ENCODE results near the gene PHF3.

GRCh38 chr6:63598552-63599143 lies 26.4 kb downstream of the PTP4A1 start:
- PRO-cap, result bidirectional peak, plus-strand start at chr6:63598729, minus-strand start at chr6:63598633

DNA sequence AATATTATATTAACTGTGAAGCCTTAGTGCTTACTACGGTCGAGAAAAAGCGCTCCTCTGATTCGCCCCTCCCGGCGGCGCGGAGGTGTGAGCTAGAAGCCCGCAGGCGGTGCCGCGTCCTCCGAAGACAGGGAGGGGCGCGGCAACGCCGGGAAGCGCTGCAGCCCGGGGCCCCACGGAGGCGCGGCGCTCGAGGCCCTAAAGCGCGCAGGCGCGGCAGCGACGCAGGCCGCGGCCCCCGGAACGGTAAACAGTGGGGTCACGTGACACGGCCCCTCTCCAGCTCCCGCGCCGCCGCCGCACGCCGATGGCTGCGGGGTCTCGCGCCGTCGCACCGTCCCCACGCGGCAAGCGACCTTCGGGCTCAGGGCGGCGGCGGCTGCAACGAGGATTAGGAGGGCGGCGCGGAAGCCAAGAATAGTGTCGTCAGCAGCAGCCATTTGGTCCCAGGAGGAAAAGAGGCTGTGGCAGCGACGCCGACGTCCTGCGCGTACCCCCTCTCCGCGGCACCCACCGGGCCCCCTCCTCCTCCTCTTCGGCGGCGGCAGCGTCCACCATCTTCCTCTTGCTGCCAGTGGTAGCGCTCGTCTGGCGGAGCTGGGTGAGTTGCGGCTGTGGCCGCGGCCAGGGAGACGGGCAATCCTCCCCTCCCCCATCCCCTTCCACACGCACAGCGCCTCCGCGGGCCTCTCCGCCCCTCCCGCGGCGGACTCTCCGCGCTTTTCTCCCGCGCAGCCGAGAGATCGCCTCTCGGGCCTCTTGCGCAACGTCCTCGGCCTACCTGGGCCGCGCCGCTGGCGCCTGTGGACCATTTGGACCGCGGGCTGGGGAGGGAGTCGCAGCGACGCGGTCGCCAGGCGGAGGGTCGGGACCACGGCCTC lies at the start of gene PHF3:
Gene PHF3, plus strand, starts transcription at position 253 of the 881 bp plus-strand sequence.
- PRO-cap, result bidirectional peak, plus-strand start at position 253 of the sequence, minus-strand start at position 590 of the sequence; bidirectional peak, plus-strand start at position 835 of the sequence, minus-strand start outside the sequence

DNA sequence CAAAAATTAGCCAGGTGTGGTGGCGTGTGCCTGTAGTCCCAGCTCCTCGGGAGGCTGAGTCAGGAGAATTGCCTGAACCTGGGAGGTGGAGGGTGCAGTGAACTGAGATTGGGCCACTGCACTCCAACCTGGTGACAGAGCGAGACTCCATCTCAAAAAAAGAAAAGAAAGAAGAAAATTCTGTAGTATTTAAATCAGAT lies 622.0 kb upstream of the EYS start:
- PRO-cap, result no peak

- PRO-cap, result no peak
Observed at GRCh38 chr6:67880594-67881495, 754.2 kb upstream of the ADGRB3 start.

- PRO-cap, result no peak
Observed at GRCh38 chr6:67888587-67888970, 746.5 kb upstream of the ADGRB3 start.

GRCh38 chr6:67888971-67890144 lies 745.7 kb upstream of the ADGRB3 start:
- PRO-cap, result no peak

DNA sequence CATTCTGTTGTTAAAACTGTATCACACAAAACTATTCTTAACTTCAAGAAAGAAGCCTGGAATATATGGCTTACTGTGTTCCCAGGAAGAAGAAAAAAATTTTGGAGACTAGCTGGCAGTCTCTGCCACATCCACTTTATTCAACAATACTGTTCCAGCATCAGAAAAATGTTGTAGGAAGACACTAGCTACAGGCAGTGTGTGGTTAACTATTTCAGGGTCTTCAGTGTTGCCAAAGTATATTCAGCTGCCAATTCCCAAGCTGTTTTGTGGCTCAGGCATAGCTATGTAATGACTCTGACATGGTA lies 503.0 kb downstream of the ADGRB3 start:
- PRO-cap, result no peak

DNA sequence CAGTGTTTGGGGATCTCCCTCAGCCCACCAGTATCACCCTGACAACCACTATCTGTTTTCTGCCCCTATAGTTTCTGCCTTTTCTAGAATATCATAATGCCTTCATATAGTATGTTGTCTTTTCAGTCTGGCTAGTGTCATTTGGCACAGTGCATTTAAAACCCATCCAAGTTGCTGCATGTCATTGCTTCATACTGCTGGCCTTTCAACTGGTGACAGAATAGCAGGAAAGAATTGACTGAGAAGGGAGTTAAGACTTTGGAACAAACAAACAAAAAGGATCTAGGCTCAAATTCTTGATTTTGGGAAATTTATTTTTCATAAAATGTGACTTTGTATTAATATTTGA lies 4.5 kb downstream of the LMBRD1 start:
- PRO-cap, result no peak

- PRO-cap, result no peak
Observed at GRCh38 chr6:69816517-69816924, 19.7 kb upstream of the LMBRD1 start.

GRCh38 chr6:69866745-69868013 lies 823 bp downstream of the COL19A1 start:
- PRO-cap, result bidirectional peak, plus-strand start at chr6:69867466, minus-strand start at chr6:69867381

DNA sequence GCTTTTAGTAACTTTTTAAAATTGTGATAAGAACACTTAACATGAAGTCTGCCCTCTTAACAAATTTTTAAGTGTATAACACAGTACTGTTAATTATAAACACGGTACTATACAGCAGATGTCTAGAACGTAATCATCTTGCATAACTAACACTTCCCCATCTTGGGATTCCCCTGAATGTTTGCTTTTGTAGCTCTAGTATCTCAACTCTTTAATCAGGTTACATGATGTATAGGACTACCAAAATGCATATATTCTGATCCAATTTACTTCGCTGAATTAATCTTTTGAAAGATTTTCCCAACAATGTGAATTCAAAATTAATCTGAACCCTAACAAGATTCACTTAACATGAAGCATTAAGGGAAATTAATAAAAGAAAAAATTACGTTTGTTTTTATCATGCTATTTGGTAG lies 15.0 kb downstream of the COL19A1 start:
- PRO-cap, result no peak

DNA sequence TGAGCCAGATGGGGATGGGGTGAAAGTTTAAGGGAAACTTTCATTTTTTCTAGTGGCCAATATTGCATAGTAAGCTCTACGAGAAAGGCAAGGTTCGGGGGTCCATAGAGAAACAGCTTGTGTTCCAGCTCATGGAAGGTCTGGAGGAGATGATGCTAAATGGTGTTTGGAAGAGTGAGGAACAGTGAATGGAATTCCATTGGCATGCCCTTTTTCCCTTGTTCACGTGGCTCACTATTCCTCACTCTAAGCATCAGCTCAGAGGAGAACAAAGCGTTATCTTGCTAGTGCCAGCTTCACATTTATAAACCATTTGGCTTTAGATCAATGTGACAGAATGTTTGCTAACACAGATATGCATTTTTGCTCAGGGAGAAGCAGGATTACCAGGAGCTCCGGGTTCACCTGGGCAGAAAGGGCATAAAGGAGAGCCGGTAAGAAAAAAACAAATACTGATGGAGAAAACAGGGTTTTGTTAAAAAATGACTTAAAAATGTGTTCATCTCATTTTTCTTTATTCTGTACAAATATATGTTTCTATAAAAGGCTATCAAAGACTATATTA lies 71.4 kb downstream of the COL19A1 start:
- PRO-cap, result no peak

DNA sequence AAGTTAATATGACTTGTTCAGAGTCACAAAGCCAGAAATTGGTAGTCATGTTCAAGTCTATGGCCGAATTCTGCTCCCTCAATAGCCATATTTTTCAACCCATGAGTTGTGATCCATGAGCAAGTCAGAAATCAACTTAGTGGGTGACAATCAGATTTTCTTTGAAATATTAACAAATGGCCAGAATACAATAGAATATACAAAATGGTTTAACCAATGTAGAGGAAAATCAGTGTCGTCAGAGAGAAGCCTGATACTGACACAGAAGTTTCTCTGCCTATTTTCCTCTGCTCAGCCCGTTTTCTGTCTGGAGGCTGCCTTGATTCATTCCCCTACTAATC lies 217.9 kb downstream of the COL19A1 start:
- PRO-cap, result no peak

GRCh38 chr6:71376775-71377230 lies 88.2 kb downstream of the OGFRL1 start:
- PRO-cap, result no peak

DNA sequence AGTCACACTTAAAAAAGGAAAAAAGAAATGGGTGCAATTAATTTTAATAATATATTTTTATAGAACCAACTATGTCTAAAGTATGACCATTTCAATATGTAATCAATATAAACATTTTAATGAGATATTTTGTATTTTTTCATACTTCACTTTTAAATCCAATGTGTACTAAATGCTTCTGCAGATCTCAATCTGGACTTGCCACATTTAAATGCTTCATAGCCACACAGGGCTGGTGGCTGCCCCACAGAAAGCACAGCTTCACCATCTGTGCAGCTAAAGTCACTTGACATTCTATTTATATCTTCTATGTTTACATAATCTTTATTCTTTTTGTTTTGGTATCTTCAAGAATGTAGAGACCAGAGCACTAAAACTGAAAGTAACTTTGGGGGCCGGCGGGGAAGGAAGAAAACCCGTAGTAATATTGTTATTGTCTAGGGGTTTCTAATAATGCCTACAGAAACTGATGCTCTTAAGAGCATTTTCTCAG lies 207.3 kb downstream of the OGFRL1 start:
- PRO-cap, result no peak

DNA sequence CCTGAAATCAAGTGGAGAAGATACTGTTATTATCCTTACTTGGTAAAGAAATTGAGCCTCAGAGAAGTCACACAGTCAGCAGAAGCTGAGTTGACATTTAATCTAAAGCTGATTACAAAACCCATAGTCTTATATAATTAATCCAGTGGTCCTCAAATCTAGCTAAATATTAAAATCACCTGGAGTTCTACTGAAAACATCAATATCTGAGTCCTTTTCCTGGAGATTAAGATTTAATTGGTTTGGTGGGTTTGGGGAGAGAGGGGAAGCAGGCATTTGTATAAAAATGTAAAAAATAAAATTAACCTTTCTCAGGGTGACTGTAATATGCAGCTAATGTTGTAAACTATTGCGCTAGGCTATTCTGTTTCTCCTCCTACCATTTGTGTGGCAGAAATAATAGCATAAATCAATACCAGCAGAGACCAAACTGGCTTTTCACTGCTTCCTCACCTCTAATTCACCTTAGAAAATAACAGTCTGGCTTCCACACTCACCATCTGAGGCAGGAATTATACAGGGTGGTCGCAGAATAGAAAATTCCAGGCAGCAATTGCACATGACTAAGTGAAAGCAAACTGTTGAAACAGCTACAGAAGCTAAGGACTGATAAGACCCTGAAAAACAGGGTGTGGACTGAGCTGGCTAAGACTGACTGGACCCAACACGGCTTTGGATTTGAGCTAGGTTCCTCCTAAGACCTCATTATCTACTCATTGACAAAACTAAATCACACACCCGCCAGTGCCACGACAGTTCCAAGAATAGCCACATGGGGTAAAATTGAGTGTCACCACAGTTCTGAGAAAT lies 61.2 kb upstream of the KCNQ5 start:
- PRO-cap, result no peak

- PRO-cap, result no peak
Observed at GRCh38 chr6:72646908-72647586, 25.2 kb downstream of the KCNQ5 start.

GRCh38 chr6:72778892-72779535 lies 157.2 kb downstream of the KCNQ5 start:
- PRO-cap, result no peak

GRCh38 chr6:72861981-72862703 lies 240.3 kb downstream of the KCNQ5 start:
- PRO-cap, result no peak

GRCh38 chr6:73264249-73265015 lies 1.4 kb upstream of the KHDC1 start:
- PRO-cap, result no peak